AG09309 (cell line): ENCODE measurements around a stretch of chr3.

GRCh38 chr3:101780573-101781102 lies 1.6 kb downstream of the NXPE3 start:
- RRBS = no CpG with 5 or more reads among the region's 3 CpGs

GRCh38 chr3:101853484-101854020 lies 4.2 kb downstream of the NFKBIZ start:
- RRBS = no CpG with 5 or more reads among the region's 5 CpGs

GRCh38 chr3:101940488-101940943 lies 91.2 kb downstream of the NFKBIZ start:
- RRBS = no CpG with 5 or more reads among the region's 8 CpGs

DNA sequence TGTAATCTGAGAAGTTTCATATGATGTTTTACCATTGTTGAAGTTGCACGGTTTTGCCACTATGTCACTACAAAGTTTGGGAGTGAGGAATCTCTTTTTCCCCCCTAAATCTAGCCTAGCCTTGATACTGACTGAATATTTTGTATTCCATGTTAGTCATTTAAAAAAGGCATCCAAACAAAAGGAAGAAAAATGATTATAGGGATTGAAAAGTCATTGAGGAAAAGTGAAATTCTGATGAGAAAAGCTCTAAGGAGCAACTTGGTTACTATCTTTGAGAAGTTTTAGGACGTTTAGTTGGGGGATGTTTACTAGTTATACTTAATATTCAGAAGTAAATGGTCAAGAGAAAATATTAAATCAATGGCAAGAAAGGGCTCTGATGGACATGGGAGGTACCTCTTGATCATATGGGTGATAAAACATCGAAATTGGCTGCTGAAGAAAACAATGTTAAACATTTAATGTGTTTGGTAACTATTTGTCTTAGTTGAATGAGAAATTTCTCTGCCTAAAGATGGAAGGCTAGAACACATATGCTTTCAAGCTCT lies 152.3 kb downstream of the ZPLD1 start:
- RRBS = no CpG with 5 or more reads among the region's 3 CpGs

DNA sequence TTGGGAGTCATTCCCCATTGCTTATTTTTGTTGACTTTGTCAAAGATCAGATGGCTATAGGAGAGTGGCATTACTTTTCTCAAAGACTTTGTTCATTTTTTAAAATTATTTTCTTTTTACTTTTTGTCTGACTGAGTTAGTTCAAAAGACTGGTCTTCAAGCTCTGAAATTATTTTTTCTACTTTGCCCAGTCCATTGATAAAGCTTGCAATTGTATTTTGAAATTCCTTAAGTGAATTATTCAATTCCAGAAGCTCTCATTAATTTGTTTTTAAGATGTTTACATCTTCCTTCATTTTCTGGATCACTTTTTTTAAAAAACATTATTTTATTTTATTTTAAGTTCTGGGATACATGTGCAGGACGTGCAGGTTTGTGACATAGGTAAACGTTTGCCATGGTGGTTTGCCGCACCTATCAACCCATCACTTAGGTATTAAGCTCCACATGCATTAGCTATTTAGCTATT lies 793.9 kb upstream of the ALCAM start:
- RRBS = no CpG with 5 or more reads among the region's 3 CpGs

GRCh38 chr3:105364710-105364966 lies 2.1 kb upstream of the ALCAM start:
- RRBS = no CpG with 5 or more reads among the region's 1 CpG

DNA sequence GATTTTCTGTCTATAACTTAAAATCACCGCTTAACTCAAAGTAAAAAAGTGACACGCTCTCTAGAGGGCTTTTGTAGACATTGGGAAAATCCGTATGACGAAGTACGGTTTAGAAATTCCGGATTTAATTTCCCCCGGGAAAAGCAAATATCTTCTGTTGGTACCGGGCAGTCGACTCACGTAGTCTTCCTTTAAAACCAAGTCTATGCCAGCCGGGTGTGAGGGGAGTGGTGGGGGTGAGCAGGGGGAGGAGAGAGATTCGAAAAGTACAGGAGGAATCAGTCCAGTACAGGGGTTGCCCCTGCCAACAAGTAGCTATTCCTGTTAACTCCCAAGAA lies 771 bp upstream of the ALCAM start:
- RRBS = no CpG with 5 or more reads among the region's 12 CpGs

DNA sequence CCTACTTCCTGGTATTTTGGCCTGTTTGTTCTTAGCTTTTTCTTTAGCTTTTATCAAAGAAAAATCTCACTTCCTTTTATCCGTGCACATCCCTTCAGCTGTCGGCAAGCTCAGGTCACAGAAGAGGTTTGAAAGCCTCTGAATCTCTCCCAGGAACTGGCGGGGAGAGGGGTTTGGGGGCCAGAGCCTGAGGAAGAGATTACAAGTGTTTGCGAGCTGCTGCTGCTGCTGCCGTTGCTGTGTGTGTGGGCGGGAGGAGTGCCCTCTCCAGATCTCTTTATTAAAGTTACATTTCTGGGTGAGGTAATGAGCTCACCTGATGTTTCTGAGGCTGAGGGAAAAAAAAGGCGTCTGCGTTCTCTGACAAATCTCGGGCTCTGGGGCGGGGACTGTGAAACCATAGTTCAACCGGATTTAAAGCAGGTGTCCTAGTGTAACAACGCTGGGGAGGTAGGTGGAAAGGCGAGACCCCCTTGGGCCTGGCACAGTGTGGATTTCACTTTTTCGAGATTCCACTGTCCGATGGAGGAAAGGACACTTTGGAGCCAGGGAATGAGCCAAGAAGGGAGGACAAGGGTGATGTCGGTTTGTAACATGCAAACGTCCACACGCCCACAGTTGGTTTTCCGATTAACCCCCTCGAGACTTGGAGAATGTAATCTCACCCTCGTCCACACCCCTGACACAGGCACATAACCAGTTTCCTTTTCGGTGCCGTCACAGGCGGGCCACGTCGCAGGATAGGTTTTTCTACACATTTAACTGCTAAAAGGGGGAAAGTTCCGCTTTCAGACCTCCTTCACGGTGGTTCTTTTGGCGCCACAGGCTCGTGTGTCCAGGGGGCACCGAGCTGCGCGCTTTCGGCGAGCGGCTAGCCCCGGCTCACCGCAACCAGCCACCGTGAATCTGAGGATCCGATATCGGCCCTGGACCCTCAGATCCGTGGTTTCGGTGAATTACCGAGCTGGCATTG lies 2.1 kb downstream of the ALCAM start:
- RRBS = no CpG with 5 or more reads among the region's 44 CpGs

- RRBS = no CpG with 5 or more reads among the region's 4 CpGs
Measured at GRCh38 chr3:105450355-105451498, 84.0 kb downstream of the ALCAM start.

DNA sequence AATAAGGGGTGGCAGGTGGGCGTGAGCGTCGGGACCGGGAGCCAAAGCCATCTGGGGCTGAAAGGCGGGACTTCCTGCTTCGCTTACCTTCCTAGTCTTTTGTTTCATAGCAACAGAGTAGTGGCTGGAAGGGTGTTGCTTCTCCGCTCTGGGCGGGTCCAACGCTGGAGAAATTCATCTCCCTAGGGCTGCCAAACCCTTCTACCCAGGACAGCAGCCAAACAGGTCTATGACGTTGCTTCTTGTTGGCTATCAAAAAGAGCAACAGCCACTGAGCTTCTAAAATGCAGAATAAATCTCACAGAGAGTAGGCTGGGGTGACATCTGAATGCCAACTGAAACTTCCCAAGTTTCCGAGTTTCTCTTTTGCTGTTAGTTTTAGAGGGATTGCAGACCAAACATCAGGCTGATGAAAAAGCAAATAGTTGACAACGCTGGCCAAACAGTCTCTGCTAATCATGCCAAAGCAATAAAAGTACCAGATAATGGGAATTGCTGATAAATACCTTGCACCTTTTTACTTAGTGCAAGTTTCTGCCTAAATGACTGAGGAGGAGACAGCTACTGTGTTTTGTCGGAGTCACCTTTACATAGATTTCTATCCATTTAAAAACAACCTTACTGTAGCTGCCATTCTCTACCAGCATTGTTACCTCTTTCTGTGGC lies 659 bp upstream of the CBLB start:
- RRBS = 5% methylated on average over 4 of the region's 13 CpGs

DNA sequence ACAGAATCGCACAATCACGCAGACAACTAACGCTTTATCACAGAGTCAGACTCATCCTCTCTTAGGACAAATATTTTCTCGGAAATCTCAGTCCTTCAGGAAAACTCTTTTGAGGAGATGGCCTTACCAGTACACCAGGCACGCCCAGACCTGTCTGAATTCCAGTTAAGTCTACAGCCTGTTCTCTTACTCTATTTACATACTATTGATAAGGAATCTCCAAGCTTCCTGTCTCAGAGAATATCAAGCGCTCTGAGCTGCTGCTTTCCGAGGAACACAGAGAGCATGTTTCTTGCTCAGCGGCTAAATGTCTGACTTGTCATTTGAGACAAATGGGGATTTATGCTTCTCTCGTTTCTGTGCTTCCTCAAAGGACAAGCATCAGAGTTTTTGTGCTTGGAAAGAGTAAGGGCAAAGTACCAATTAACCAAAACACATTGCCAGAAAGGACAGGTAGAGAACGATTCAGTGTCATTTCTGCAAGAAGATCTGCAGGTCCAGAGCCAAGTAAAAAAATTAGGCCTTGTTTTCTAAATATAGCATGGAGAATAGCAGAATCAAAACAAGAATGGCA lies 112.3 kb upstream of the CCDC54 start:
- RRBS = no CpG with 5 or more reads among the region's 10 CpGs

DNA sequence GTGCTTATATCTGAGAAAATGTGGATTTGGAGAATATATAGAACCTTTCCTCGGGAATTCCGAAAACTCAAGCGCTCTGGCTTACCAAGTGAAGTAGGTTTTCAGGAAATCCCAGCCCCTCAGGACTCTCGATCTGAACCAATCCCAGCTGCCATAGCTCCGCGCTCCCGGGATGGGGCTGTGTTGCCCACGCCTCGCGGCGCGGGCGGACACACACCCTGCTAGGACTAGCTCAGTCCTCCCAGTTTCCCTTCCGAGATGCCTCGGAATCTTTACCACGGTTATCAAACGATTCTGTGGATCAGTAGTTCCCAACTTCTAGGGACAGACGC lies 52.1 kb downstream of the CCDC54 start:
- RRBS = no CpG with 5 or more reads among the region's 18 CpGs

DNA sequence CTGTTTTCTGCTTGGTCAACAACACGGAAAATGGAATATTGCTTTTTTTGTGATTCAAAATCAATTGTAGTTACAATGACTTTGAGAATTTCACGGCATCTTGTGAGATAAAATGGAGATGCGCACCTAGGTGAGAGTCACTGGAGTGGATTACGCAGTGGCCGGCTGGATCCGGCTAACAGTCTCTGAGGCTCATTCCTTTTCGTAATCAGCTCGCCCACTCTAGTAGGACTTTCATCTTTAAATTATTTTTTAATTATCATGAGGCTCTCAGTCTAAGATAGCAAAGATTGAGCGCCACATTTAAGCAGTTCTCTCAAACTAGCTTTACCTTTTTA lies 54.9 kb downstream of the CCDC54 start:
- RRBS = no CpG with 5 or more reads among the region's 9 CpGs

DNA sequence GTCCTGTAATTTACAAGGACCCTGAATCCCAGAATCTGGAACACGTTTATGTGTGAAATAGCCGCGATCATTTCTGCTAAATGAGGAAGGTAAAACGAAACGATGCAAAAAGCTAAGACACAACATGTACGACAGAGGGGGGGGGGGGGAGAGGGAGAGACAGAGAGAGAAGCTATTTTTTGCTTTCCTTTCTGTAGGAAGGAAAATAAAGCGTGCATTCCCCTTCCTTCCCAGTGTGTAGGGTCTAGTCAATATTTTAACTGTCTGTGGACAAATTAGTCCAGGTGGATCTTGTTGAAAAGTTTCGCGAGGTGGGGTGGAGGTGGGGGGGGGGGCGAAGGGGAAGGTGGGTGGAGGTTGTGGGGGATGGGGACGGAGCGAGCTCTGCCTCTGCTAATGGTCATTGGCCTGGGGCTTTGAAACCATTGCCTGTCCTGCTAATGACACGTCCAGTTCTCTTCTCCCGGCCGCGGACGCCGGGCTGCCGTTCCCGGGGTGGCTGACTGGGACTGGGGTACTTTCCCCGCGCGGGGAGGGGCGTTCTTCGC lies 1.8 kb downstream of the BBX start:
- RRBS = no CpG with 5 or more reads among the region's 25 CpGs

DNA sequence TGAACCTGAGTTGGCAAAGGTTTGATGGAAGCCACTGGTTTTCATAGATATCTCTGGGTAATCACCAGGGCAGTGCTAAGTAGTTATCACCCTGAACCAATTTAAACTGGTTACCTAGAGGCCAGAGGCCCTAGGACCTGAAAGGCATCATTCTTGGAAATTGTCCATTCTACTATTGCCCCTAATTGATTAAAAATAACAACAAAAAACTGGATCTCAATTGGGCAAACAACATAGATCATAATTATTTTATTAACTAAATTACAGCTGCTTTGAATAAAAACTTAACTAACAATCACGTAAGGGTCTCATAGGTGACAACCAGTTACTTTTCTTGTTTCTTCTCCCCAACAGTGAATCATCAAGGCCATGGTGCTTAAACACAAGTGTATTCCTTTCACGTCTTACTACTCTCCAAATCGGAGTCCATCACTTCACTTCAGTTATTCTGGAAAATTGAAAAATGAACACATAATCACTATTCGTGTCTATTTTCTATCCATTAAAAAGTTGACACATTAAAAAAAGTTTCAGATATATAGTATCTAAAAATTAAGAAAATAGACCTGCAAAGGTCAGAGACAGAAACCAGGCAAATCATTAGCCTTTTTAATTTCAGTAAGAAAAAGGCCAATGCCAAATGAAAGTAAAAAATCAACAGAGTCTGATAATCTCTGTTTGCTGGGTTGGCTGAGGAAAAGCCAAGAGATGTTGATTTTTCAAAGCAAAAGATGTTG lies 43.8 kb downstream of the CD47 start:
- RRBS = no CpG with 5 or more reads among the region's 4 CpGs

DNA sequence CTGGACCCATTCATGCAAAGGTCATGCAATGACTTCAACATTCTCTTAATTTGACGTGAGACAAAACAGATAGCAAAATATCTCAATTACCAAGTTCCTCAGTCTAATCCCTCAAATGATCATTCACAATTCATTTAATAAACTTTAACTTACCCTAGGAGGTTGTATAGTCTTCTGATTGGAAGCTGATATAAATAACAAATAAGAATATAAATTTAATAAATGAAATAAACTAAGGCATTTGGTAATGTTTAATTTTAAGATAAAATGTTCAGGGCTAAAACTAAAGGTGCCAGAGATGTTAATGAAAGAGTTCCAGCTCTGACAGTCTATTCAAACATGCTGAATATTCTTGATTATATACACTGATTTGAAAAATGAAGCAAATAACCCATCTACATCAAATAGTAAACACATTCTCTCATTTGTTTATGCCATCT lies 39.0 kb downstream of the CD47 start:
- RRBS = no CpG with 5 or more reads among the region's 1 CpG

GRCh38 chr3:108089592-108090101 lies 1.2 kb downstream of the CD47 start:
- RRBS = no CpG with 5 or more reads among the region's 14 CpGs

- RRBS = no CpG with 5 or more reads among the region's 4 CpGs
Measured at GRCh38 chr3:108092518-108092915, 1.7 kb upstream of the CD47 start.

GRCh38 chr3:108219301-108219777 lies 2.9 kb downstream of the IFT57 start:
- RRBS = no CpG with 5 or more reads among the region's 9 CpGs